Frontal cortex (tissue), 2 donors: ENCODE results near the genes BEND5, ELAVL4, DMRTA2 and TXNDC12.

GRCh38 chr1:48494050-48494909 lies 22.3 kb upstream of the SPATA6 start:
- RAMPAGE, long total RNA, result no peak

- RAMPAGE, long total RNA, result no peak
These were observed 54.2 kb upstream of the SPATA6 start for GRCh38 chr1:48526074-48526814.

DNA sequence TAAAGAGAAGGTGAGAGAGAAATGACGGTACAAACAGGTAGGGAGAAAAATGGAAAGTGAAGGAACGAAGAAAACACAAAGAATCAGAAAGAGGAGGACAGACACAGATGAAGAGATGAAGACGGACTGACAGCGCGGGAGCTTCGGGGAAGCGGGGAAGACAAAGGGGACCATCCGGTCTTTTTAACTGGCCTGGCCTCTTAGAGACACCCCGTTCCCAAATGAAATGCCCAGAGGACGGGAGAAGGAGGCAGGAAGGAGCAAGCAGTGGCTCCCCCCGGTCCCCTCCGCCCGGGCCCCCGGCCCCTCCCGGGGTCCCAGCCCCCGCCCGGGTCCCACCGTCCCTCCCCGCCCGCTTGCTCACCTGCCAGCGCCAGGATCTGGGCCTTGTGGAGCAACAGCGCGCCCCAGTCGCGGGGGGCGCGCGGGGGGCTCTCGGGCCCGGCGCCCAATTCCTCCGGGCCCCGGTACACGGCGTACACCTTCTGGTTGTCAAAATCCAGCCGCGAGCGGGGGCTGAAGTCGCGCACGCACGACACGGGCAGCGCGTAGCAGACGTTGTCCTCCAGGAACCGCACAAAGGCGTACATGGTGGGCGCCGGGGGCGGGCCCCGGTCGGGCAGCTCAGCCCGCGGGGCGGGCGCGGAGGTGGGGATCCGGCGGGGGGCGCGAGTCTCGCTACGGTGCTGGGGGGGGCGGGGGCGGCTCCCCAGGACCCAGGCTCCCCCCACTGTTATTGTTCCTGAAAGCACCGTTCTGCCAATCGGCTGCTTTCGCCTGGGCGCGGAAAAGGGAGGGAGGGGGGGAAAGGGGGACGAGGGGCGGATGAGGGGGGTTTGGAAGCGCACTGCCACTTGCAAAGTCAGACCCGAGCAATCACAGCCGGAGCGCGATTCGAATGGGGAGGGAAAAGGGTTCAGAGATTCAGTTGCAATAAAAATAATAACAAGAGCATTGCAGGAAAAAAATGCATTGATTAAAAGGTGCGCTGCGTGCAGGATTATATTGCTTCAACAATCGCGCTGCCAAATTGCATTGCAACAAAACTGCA lies at the start of gene BEND5:
TSS of gene BEND5 (minus strand) at position 650 of the 1,051 bp plus-strand sequence.
- RAMPAGE, long total RNA, result no peak

- RAMPAGE, long total RNA, result no peak
These were observed at the start of gene ELAVL4 for GRCh38 chr1:50108363-50109118. Gene ELAVL4 (plus strand): TSS chr1:50108920.

- RAMPAGE, long total RNA, result no peak
These were observed 2.1 kb downstream of the ELAVL4 start for GRCh38 chr1:50110576-50111436.

- RAMPAGE, long total RNA, result no peak
These were observed at the start of gene DMRTA2 for GRCh38 chr1:50422974-50424003. Gene DMRTA2 (minus strand): TSS chr1:50423443.

- RAMPAGE, long total RNA, result no peak
These were observed 27.7 kb upstream of the DMRTA2 start for GRCh38 chr1:50450982-50451238.

DNA sequence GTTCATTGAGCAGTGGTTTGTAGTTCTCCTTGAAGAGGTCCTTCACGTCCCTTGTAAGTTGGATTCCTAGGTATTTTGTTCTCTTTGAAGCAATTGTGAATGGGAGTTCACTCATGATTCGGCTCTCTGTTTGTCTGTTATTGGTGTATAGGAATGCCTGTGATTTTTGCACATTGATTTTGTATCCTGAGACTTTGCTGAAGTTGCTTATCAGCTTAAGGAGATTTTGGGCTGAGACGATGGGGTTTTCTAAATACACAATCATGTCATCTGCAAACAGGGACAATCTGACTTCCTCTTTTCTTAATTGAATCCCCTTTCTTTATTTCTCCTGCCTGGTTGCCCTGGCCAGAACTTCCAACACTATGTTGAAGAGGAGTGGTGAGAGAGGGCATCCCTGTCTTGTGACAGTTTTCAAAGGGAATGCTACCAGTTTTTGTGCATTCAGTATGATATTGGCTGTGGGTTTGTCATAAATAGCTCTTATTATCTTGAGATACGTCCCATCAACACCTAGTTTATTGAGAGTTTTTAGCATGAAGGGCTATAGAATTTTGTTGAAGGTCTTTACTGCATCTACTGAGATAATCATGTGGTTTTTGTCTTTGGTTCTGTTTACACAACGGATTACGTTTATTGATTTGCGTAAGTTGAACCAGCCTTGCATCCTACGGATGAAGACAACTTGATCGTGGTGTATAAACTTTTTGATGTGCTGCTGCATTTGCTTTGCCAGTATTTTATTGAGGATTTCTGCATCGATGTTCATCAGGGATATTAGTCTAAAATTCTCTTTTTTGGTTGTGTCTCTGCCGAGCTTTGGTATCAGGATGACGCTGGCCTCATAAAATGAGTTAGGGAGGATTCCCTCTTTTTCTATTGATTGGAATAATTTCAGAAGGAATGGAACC lies 53.3 kb downstream of the FAF1 start:
- RAMPAGE, long total RNA, result no peak

DNA sequence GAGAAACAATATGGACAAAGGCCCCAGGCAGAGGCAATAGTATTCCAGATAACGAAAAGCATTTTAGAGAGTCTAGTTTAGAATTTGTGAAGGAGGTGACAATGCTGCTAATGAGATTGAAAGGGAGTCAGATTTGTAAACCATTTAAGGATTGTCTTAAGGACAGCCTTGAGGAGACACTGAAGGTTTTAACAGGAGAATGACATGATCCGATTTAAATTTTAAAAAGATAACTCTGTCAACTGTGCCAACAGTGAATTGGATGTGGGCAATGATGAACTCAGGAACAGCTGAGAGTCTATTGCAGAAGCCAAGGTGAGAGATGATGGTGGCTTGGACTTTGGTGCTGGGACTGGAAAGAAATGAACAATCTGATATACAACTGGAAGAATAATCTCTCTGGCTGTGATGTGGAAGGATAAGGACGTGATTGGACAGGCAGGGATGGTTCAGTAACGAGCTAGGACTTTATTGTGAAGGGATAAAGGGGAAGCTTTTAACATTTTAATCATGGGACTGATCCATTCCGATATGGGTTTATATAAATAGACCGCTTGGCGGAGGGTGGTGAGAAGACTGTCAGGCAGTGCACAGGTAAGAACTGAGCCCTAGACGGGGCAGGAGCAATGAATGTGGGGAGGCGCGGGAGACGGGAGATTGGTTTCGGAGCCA lies 482 bp upstream of the RNF11 start:
- RAMPAGE, long total RNA, result no peak

- RAMPAGE, long total RNA, result no peak
These were observed 1.3 kb downstream of the RNF11 start for GRCh38 chr1:51237465-51237771.

- RAMPAGE, long total RNA, result no peak
These were observed 63.9 kb upstream of the TTC39A start for GRCh38 chr1:51394191-51394701.

DNA sequence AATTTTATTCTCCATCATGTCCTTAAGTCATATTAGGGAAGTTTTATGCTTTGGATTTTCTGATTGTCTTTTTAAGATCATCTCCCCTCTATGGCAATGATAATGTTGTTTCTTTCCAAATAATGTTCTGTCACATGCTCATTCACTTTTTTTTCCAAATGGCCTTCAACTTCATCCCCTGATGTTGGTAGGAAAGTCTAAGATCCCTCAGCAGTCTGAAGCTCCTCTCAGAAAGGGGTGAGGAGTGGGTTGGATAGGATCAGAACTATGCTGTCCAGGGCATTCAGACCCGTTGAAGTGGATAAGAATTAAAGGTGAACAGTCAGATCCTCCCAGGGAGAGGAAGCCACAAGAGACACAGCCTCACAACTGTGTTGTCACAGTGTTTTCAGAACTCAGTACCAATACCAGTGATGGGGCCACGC lies 15.2 kb upstream of the EPS15 start:
- RAMPAGE, long total RNA, result no peak

DNA sequence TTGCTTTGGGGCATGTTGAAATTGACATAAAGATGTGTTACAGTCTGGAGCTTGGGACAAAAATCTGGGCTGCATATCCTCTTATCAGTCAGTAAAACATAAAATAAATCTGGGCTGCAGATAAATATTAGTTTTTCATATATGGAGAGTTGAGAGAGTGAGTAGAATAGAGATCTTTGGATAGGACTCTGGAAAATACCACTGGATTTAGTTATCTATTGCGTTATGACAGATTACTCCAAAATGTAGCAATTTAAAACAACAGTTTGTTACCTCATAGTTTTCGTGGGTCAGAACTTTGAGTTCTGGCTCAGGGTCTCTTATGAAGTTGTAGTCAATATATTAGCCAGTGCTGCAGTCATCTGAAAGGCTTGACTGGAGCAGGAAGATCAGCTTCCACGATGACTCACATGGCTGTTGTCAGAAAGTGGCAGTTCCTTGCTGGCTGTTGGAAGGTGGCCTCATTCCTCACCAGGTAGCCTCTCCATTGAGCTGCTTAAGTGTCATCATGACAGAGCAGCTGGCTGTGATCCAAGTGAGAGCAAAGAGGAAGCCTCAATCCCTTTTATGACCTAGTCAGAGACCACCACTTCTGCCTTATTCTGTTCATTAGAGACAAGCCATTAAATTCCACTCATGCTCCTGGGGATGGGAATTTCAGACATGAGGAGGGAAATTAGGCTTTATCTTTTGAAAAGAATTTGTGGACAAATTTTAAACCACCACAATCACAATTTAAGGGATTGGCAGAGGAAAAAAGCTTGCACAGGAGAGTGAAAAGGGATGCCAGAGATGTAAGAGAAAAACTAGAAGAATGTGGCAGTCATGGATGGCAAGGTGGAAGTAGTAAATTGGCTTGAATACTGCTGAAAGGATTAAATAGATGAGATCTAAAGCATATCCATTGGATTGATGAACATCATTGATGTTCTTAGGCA lies 5.6 kb downstream of the OSBPL9 start:
- RAMPAGE, long total RNA, result no peak

DNA sequence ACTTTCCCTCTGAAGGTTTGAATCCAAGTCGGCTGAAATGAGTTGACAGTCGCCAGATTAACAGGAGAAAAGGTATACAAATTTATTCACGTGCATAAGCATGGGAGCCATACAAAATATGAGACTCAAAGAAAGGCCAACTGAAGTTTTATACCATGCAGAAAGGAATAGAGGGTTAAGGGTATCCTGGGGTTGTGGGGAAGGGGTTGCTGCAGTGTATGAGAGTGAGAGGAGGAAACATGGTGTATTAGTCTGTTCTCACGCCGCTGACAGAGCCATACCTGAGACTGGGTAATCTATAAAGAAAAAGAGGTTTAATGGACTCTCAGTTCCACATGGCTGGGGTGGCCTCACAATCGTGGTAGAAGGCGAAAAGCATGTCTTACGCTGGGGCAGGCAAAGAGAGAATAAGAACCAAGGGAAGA lies 17.6 kb downstream of the OSBPL9 start:
- RAMPAGE, long total RNA, result no peak

DNA sequence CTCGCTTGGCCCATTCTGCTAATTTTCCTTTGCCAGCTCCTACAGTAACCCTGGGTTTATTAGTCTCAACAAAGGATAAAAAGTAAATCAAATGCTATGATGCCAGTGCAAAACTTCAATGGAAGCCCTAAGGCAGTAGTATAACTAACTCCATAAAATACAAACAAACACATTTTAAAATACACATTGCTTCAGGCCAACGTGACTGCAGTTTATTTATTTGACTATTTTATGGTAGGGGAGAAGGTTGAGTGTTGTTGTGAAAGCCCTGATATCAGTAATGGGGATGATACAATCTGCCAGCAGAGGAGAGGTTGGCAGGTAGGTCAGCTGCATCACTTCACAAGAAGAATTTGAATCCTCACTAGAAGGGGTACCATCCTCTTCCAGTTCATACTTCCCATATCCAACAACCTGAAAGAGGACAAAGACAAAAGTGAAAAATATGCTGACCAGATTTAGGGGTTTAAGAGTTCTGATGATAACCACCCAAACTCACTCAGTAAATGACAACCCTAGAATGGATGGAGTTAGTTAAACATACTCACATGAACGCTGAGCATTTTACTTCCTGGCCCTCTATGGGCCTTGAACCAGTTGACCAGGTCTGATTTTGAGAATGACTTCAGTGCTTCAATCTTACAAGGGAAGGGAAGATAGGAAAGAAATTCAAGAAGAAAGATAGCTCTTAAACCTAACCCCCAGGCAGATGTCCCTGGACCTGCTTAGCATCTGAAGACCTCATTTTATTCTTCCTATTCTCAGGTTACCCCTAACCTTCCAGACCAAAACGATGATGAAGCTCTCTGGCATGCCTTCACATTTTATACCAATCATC lies 89.3 kb downstream of the NRDC start:
- RAMPAGE, long total RNA, result no peak

GRCh38 chr1:51955621-51956194 lies 34.8 kb downstream of the RAB3B start:
- RAMPAGE, long total RNA, result no peak

- RAMPAGE, long total RNA, result no peak
These were observed 26.7 kb downstream of the RAB3B start for GRCh38 chr1:51963713-51964256.

DNA sequence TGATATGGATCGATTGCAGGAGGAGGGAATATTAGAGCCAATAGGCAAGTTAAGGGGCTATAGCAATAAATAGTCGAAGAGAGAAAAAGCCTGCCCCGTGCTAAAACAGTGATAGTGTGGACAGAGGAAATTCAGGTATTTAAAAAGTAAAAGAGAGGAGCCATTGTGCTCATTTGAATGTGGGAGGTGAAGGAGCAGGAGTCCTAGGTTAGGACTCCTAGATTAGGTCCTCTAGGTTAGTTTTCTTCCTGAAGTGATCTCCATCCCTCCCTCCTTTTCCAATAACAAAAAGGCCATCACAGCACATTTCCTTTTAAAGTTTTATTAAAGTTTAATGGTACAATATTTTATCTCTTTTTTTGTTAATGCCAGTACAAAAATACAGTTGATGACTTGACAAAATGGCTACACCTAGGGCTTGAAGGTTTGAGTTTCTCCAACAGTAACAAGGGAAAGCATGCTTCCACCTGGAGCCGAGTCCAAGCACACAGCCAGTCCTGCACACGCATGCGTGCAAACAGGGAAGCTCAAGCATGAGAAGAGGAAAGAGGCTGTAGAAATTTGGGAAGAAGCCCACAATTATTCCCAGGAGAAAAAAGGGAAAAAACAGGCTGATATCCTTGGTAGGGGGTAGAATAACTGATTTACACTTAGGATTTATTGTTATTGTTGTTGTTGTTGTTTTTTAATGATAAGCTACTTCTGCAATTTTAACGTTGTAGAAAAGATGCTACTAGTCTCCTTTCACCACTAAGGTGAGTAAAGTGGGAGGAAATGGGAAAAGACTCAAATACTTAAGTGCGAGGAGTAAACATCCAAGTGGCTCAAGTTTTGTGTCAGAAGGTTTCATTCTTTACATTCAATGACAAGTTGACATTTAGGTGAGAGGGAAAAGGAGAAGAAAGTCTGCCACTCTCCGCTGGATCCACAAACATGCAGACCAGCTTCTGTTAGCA lies 13.5 kb downstream of the KTI12 start:
- RAMPAGE, long total RNA, result no peak

- RAMPAGE, long total RNA, result no peak
These were observed at the start of gene TXNDC12 for GRCh38 chr1:52054941-52055942. Gene TXNDC12 (minus strand): TSS chr1:52055191.

GRCh38 chr1:52365317-52365969 lies 562 bp downstream of the CC2D1B start:
- RAMPAGE, long total RNA, result no peak